Parotid gland (tissue), 1 donor: ENCODE measurements around a stretch of chr14.

GRCh38 chr14:60161338-60162082, 3.7 kb downstream of the DHRS7 start:
- PRO-cap = no peak

GRCh38 chr14:60174883-60175846, 10.0 kb upstream of the DHRS7 start:
- PRO-cap = no peak

DNA sequence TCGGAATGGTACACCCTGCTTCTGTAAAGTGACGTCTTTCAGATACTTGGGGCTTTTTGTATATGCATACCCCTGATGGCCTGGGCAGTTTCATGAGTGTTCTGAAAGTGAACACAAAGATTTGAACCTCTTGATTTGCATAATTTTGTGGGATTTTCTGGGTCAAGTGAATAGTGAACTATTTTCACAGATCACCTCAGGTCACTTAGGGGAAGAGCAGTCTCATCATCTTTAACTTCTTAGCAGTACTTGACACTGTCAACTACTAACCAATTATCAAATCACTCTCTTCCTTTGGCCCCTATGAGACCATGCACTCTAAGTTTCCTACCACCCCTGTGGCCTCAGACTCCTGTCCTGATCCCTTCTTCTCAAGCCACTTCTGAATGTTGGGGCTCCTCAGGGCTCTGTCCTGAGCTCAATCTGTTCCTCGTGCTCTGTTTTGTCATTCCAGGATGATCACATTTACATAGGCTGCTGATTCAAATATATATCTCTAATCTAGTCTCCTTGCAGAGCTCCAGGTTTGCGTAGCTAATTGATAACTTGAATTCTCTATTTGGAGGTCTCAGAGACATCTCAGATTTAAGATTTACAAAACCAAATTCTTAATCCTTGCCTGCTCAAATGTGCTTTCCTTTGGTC, 36.2 kb upstream of the PPM1A start:
- PRO-cap = no peak

DNA sequence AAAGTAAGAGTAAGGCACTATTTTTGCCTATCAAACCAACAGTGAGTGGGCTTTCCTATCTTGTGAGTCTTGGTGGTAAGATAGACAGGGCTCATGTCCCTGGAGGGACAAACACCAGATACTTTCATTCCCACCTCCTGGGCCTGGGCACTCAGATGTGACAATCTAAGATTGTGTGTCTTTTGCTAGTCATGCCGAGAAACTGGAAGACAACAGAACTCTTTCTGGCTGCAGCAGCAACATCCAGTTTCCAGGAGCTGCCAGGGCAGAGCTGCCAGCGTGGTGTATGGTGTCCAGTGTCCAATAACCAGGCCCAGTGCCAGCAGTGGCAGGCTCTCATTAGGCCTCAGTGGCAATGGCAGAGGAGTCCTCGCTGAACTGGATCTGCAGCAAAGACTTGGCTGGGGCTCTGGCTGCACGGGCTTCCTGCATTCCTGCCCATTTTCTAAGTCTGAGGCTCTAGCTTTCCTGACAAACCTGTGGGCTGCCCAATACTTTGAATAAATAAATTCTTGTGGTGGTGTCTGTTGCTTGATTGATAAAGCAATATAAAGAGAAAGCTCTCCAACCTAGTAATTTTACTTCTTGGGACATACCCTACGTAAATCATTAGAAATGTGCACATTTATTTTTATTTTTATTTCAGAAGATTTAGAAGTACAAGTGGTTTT, 26.2 kb upstream of the PPM1A start:
- PRO-cap = no peak

DNA sequence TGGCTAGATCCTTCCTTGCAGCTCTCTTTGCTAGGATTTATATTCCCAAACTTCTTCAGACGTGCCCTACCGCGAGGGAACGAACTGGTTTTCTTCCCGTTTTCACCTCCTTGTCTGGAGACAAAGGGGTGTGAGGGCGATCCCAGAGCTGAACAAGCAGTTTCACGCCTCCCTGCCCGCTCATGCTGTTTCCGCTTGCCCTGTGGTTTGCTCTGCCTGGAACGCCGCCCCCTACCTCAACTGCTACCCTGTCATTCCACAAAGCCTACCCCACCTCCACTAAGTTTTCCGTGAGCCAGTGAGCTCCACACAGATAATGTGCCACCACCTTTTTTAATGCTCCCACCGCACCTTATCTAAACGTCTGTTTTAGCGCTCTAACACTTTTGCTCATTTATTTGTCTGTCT, 7.1 kb downstream of the SIX6 start:
- PRO-cap = no peak

- PRO-cap = unidirectional peak, plus-strand start at chr14:60641569
Measured at GRCh38 chr14:60641347-60641718, 7.9 kb downstream of the SIX1 start.

DNA sequence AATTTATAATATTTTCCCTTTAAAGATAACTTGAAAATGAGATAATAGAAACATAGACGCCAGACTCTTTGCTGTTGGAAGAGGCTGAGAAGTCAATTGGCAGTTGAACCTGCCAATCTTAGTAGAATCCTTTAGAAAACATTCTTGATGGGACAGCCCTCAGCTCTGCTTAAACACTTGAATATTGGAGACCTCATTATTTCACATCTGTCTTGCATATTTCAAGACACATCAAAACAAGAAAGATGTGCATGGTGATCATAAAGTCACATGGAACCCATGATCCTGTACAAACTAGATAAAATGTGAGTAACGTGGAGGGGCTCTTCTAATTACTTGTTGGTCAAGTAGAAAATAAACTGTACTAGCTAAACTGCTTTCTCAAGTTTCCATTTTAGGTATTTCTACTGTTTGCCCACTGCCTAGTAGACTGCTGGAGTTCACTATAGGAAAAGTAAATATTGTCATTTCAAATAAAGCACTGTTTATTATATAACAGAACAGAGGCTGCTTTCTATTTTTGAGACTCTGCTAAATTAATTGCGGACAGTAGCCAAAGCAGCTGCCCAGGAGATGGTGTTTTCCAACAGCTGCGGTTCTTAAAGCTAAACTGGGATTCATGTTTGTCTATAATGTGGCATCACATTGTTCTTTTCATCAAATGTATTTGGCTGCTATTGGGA, 15.7 kb upstream of the SIX1 start:
- PRO-cap = no peak

DNA sequence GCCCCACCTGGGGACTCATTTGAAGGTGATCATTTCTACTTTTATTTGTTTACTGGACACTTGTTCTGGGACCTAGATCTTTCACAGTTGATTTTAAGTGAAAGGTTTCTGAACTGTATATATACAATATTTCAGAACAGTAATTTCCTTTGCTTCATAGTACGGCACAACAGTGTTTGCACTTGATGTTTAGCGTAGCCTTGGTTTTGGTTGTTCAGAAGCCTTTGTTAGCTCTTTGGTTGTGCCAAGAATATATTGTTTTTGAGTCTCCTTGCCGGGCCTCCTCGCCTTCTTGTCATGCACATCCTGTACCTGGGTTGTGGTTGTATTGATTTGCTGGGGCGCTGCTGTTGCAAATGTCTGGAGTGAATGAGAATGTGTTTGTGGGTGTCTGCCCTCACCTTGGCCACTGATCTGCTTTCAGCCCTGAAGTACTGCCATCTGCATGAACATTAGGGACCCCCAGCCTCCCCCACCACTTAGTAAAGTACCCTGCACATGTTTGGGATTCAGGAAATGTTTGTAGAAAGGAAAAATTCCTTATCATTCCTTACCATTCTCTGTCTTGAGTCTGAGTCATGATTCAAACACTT, 16.4 kb downstream of the PRKCH start:
- PRO-cap = no peak

GRCh38 chr14:61384987-61385786, 63.8 kb downstream of the PRKCH start:
- PRO-cap = no peak

DNA sequence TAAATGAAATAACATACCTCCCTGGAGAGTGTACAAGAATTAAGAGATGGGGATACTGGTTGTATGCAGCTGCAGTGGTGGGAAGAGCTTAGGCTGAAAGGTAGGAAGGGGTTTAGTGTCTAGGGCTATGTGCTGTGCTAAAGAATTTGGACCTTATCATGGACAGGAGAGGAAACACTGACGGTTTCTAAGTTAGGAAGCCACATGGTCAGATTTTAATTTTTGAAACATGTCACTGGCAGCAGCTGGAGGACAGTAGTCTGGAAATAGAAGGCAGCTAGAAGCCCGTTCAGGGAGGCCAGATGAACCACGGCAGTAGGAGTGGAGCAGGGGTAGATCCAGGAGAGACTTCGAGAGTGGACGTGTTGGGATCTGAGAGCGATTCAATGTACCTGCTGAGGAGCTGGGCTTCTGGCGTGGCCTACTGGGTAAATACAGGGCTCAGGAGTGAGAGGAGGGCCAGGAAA, 64.8 kb downstream of the PRKCH start:
- PRO-cap = no peak

GRCh38 chr14:61471970-61472803, 150.8 kb downstream of the PRKCH start:
- PRO-cap = no peak

DNA sequence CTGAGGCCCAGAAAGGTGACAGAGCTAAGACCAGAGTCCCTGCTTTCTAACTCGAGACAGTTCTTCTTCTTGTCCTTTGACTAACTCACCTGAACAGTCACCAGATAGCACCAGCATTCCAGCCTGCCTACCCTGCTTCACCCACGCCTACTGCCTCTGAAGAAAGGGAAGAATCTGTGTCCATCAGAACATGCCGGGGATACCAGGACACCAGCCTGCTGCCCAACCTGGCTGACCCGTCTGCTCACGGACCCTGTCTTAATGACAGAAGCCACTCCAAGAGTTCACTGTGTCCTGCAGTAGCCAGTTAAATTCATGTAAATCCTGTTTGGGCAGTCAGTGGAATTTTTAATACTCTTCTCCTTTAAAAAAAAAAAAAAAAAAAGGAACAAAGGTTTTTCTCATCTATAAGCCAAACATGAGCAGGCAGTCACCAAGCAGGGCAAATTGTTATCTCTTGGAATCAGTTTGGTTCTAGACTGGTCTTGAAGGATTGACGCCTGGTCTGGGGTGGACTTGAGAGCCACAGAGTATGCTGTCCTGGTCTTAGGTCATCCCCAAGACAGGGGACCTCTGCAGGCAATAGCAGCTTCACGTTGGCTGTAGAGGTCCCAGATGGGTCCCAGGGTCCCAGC, 181.2 kb upstream of the HIF1A start:
- PRO-cap = no peak

DNA sequence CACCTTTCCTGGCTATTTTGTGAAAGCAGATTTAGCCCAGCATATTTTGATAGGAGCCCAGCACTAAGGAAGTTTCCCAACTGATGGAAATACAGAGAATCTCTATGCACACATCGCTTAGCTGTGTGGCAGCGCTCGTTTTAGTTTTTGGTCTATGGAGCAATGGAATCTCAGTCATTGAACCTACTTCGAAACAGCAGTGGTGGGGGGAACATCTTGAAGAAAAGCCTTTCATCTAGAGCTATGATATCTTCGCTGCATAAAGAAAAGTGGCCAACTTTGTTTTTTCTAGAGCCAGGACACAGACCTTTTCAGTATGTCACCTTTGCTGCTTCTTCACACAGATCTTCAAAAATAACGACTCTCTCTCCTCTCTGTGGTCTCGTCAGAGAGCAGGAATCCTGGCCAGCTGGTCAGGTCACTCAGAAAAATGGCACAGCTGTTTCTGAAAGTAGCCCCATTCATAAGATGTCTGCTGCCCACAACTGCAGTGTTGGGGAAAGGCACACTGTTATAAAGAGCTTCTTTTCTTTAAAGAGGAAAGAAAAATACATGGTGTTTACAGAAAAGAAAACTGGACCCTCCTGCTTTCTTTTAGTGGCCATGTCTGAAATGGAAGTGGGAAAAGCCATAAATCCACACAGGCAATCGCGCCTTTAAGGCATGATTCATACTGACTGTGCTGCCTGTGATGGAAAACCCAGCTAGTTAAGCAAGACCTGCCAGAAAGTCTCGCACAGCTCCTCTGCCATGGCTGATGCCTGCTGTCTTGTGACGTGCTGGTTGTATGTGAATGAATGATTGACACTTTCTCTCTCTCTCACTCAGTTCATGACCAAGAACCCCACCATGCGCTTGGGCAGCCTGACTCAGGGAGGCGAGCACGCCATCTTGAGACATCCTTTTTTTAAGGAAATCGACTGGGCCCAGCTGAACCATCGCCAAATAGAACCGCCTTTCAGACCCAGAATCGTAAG, 148.1 kb upstream of the HIF1A start:
- PRO-cap = no peak

DNA sequence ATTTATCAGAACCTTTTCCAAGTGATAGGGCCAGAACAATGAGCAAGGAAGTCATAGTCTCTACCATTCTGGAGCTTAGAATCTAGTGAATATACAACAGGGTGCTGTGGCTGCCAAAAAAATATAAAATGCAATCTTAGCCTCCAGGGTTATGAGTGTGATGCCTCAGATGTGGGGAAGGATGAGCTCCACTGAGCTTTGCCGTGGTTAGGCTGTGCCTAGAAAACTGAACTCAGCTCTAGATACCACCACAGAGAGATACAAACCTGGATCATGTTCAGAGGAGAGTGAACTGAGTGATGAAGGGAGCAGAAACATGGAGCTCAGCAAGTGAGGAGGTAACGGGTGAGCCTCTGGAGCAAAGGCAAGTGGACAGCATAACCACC, 138.0 kb upstream of the HIF1A start:
- PRO-cap = no peak

DNA sequence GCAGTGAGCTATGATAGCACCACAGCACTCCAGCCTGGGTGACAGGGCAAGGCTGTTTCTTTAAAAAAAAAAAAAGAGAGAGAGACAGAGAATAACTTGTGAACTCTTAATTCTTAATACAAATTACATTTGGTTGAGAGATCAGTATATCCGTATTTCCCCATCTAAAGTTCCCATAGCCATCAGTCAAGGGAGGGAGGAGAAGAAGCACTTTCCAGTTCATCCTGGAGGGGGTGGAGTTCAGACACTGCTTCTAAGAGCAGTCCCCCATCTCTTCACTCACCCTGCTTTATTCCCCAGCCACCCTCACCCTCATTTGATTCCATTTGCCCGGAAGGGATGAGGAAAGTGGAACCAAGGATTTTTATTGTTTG, 134.3 kb upstream of the HIF1A start:
- PRO-cap = no peak

DNA sequence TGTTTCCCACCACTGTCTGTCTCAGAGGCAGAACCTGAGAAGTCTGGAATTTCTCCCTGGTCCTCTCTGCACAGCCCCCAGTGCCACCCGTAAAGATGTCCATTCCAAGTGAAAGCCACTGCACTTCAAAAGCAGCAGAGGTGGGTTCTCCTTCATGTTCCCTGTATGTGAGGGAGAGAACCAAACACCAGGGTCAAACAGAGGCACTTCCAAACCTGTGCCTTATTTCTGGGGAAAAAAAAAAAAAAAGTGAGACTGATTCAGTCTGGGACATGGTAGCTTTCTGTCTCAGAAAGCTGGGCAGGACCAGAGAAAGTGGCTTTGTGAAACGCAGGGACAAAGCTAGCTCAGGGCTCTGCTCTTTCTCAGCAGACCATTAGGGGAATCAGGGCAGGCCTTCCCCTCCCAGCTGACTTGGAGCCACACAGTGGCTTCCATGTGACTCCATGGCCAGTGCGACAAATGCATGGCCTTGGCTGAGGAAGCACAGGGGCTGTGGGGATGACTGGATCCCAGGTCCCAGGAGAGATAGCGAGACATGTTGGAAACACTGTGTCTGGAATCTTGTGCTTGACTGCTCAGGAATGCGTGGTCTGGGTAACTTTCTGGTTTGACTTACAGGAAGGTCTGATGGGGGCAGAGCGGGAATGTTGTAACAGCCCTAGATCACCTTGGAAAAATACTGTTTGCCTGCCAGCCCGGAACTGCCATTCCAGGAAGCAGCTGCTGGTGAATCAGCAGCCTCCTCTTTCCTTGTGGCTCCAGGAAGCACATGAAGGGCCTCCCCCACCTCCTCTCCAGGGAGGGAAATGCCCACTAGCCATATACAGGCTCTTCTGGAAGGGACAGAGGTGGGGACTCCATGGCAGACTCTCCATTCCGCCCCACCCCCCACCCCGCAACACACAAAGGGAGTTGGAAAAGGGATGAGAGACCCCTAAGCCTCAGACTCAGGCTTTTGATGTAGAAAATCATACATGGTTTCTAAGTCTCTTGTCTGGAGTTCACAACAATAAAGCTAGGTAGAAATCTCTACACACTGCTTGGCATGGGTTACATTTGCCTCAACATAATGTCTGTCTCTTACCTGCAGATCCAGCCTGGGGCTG, 133.6 kb upstream of the HIF1A start:
- PRO-cap = no peak

DNA sequence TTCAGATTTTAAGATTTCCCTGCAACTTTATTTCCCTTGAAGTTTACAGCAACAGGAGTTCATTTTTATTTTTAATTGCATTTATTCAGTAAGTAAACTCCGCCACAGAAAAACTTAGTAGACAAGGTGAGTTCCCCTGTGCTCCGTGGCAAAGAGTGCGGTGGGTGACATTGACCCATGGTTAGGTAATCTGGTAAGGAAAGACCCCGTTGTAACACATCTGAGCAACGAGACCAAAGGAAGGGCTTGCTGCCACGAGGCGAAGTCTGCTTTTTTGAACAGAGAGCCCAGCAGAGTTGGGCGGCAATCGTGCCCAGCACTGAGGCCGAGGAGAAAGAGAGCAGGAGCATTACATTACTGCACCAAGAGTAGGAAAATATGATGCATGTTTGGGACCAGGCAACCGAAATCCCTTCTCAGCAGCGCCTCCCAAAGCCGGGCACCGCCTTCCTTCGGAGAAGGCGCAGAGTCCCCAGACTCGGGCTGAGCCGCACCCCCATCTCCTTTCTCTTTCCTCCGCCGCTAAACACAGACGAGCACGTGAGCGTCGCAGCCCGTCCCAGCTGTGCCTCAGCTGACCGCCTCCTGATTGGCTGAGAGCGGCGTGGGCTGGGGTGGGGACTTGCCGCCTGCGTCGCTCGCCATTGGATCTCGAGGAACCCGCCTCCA, 472 bp upstream of the HIF1A start:
- PRO-cap = bidirectional peak, plus-strand start outside the sequence, minus-strand start at position 513 of the sequence

DNA sequence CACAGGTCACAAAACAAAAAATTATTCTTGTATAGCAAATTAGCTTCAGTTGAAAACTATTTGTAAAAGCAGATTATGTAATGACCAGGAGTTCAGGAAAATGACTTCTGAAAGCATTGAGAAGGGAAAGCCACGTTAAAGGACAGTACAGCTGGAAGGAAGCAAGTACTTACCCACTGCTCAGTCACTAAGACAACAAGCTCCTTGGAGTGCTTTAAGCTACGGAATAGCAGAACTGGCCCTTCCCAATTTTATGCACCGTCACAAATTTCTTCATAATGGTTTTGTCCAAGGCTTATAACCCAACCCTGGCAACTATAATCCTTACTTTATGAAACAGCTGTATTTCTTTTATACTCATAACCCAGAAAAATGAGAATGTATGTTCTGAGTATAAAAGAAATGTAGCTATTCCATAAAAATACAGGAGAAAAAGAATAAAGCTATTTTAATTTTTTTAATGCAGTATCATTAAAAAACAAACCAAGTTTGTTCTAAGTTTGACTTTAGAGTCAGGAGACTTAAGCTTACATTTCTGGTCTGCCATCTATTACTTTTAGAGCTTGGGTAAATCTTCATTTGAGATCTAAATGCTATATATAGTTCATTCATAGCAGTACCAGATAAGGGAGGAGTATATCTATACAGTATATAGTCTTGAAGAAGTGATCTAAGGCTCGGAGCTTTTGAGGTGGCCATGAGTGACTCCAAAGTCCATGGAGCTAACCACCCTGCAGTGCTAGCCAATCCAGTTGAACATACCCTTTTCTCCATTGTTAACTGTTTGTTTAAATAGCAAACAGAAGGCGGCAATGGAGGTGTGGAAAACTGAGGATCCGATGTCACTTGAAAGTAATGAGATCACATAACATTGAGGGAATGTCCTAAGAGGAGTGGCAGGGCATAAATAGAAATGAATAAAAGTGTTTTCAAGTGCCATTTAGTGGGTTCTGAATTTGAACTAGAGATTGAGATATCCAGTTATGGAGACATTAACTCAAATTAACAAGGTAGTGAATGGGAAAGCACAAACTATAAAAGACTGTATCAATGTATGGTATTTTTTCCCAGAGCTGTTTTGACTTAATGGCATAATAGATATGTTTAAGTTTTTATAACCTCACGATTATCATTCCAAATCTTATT, 12.6 kb upstream of the SNAPC1 start:
- PRO-cap = no peak

DNA sequence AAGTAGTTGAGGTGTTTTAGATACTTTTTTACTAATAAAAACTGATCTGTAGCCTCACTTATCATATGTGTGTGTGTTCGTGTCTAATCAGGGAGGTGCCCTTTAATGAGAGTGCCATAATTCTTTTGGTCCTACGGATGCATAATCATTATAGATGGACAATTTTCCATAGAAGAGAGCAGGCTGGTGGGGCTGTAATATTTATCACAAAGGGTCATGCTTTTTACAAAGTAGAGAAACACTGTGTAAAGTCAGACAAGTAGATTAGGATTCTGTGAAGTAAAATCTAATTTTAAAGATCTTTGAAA, 10.2 kb upstream of the SNAPC1 start:
- PRO-cap = no peak

DNA sequence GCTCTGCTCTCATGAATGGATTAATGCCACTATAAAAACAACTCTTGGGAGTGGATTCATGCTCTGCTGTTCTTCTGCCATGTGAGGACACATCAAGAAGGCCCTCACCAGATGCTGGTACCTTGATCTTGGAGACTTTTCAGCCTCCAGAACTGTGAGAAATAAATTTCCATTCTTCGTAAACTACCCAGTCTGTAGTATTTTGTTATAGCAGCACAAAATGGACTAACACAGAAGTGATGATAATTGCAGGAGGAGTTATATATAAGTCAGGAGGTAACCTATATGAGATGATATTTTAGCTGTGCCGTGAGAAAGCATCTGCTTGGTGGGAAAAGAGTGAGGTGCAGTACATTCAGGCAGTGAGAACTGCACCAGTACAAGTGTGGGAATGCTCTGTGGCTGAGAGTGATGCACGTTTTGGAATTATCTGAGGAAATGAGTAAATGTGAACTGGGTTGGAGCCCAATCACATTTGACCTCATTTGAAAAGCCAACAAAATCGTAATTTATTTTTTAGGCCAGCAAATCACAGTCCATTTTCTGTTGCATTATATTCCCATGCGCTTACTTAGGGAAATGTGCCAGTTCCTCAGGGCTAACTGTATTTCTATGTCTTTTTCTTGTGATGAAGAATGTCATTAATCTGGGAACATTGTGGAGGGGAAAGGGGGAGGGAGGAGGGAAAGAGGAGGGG, 26.9 kb downstream of the SYT16 start:
- PRO-cap = no peak